PC-3 (cell line): ENCODE measurements around a stretch of chr22.

- RAMPAGE, long total RNA: no peak
These were observed 37.9 kb downstream of the RIBC2 start for GRCh38 chr22:45451513-45451712.

DNA sequence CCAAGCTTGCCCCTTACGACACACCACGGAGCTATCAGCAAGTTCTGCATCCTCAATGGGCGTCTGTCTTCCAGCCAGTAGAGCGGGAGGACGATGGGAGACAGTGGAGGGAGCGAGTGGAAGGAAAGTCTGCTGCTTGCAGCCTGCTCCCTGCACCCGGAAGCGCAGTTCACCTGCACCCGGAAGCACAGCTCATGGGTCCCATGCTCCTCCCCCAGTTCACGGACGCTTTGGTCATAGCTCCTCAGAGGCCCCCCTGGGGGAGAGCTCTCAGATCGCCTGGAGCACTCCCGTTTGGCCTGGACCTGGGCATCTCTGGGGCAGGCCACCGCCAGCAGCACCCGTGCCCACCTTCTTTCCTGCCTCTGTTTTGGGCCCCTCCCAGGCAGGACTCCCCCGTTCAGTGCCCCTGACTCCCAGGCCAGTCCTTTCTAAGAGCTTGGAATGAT, 51.4 kb downstream of the FBLN1 start:
- RAMPAGE, long total RNA: no peak

GRCh38 chr22:45602527-45602874, 69.1 kb upstream of the ATXN10 start:
- RAMPAGE, long total RNA: no peak

DNA sequence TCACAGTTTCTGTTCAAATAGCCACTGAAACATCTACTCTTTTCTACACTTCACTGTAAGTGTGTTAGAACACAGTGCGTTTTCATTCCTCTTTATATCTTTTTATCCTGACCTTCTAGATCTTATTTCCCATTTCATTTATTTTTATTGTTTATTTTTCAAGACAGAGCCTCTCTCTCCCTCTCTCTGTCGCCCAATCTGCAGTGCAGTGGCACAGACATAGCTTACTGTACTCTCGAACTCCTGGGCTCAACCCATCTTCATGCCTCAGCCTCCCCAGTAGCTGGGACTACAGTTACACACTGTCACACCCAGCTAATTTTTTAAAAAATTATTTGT, 119.0 kb downstream of the ATXN10 start:
- RAMPAGE, long total RNA: no peak

DNA sequence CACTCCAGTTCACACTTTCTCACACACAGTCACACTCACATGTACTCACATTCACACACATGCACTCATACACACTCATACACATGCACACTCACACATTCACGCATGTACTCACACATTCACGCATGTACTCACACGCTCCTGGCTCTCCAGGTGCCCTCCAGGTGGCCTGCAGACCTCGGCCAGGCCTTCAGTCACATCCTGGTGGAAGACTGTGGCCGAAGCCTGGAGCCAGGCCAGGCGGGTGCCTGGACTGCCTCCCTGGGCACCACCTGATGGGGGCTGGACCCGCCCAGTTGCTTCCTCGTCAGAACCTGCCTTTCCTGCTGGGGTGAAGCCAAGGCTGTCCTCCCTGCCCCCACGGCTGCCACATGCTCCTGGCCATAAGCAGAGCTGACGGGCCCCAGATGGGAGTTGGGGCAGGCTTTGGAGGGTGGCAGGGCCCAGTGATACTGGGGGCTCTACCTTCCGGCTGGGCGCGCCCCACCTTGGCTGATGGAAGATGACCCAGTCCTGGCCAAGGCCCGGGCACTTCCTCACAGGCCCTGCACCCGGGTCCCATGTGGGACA, 89.4 kb downstream of the WNT7B start:
- RAMPAGE, long total RNA: no peak

DNA sequence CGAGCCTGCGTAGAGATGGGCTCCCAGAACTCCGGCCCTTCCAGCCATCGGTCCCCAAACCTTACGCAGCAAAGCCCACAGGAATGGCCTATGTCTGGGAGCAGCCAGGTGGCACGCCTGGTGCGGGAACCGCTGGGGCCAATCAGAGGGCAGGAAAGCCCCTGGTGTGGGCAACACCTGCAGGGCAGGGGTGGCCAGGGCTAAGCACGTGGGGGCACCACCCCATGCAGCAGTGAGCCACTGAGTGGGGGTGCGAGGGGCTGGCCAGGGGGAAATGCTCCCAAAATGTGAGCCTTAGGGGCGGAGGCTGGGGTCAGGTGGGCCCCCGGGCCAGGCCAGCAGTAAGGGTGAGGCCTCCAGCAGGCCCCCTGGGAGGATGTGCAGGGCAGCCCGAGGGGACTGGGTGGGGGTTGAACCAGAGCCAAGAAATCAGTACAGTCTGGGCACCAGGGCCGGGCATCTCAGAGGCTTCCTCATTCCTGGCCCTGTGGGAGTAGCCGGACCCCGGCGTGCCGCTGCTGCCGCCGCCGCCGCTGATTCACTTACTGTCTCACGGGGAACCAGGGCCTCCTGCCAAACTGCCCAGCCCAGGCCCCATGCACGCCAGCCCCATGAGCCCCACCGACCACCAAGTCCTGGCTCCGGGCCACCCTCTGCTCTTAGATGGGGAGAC, 58.1 kb downstream of the WNT7B start:
- RAMPAGE, long total RNA: no peak

DNA sequence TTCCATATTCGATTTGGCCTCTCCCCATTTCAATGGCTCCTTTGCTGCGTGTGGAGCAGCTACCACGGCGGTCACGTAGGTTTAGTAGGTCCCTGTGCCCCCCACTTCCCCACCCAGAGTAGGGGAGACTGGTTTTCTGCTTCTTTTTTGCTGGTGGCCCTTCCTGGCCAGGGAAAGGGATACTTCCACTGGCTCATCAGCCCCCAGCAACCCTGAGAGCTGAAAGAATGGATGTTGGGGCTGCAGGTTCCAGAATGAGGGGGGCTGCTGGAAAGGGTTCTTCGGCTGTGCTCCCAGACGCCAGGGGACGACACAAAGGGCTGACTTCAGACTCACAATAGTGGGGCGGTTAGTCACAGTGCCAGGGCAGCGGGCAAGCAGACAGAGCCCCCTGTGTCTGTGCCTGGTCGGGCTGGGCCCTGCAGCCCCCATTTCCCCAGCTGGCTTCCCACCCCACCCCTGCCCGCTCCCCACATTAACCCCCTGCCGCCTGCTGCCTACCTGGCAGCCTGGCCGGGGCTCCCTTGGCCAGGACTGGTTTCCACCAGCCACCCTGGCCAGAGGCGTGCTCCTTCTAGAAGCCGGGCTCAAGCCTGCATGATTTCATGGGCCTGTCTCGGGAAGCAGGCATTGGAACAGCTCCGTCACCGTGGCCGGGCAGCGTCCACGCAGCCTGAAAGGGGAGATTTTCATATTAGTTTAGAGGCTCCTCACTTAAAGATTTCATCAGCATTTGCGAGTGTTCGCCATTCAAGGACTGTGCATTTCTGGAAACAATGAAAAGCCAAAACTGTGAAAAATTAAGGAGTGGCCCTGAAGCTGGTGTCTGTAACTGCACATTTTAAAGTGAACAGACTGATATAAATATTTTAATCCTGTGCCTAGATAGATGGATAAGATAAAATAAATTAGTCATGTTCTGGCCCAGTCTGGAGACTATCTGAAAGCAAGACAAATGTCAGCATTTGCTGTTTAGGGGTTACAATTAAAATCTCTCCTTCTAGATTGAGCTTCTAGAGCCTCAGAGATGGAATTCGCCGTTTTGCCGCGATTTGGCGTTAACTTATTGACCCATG, 79.2 kb upstream of the WNT7B start:
- RAMPAGE, long total RNA: no peak

DNA sequence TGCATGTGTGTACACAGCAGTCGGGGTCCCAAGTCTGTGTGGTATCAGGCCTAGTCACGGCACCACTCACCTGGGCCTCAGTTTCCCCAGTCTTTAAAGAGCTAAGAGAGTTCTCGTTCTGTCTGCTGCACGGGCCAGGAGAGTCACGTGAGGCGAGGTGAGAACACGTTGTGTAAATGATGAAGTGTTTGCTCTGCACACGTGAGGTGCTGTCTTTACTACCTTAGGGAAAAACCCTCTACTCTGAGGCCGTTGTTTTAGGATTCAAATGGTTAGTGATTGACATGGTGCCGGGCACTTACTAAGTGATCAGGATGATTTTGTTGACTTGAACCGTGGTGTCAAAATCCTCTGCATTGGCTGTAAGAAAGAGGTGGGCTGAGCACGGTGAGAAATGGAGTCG, 86.5 kb upstream of the PPARA start:
- RAMPAGE, long total RNA: no peak

- RAMPAGE, long total RNA: no peak
These were observed 85.9 kb upstream of the PPARA start for GRCh38 chr22:46064267-46064972.

DNA sequence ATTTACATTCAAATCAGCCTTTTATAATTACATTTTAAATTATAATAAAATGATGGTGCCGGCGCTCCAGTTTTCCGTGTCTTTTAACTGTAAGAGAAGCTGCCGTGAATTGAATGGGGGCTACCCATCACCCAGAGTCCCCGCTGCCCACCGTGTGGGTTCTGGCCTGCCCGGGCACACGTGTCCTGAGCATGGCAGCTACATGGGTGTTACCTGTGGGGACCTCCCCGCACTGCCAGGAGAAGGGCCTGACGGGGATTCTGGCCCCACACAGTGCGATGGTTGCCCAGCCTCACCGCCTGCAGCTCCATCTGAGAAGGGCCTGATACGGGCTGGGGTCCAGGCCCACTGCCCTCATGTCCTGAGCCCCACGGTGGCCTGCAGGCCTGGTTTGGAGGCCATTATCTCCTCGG, 72.2 kb upstream of the PPARA start:
- RAMPAGE, long total RNA: no peak

GRCh38 chr22:46088395-46089533, 61.6 kb upstream of the PPARA start:
- RAMPAGE, long total RNA: no peak

DNA sequence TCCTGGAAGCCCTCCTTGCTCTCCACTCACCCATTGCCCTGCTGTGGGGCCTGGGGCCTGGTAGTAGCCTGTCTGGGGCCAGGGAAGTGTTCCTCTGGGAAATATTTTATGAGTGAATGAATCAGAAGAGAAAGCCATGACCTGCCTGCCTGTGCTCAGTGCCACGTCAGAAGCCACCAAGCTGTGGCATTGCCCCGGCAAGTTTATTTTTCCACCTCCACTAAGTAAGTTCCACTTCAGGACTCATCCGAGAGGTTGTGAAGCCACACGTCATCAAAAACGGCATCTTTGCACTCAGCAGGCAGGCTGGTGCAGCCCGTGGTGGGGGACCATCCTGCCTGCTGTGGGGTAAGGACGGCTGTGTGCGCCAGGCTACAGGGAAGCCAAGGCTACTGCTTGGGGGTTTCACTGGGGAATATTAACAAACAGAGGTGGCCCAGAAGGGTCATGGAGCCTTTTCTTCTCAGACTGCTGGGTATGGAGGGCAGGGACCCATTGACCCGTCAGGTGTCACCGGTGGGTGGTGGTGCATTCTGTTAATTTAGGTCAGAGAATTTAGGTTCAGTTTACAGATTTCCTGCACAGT, 59.5 kb upstream of the PPARA start:
- RAMPAGE, long total RNA: no peak

- RAMPAGE, long total RNA: no peak
These were observed 30.3 kb upstream of the PPARA start for GRCh38 chr22:46119919-46120555.

DNA sequence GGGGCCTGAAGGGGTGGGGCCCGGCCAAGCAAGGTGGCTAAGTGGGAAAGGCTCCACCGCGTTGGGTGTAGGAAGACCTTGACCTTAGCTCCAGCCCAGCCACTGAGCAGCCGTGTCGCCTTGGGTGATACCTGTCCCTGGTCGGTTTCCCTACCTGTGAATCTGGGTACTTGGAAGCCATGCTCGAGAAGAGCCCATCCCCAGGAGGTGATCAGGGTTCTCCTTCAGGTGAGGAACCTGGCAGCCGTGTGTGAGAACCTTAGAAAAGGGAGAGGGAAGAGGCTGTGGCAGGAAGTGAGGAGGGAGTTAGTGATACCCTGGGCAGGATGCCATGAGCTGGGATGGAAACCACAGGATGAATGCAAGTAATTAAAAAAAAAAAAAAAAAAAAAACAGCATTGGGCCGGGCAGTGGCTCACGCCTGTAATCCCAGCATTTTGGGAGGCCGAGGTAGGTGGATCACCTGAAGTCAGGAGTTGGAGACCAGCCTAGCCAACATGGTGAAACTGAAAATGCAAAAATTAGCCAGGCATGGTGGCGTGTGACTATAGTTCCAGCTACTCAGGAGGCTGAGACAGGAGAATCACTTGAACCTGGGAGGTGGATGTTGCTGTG, 21.7 kb downstream of the PPARA start:
- RAMPAGE, long total RNA: no peak

- RAMPAGE, long total RNA: no peak
These were observed 43.5 kb downstream of the PPARA start for GRCh38 chr22:46193731-46194421.

DNA sequence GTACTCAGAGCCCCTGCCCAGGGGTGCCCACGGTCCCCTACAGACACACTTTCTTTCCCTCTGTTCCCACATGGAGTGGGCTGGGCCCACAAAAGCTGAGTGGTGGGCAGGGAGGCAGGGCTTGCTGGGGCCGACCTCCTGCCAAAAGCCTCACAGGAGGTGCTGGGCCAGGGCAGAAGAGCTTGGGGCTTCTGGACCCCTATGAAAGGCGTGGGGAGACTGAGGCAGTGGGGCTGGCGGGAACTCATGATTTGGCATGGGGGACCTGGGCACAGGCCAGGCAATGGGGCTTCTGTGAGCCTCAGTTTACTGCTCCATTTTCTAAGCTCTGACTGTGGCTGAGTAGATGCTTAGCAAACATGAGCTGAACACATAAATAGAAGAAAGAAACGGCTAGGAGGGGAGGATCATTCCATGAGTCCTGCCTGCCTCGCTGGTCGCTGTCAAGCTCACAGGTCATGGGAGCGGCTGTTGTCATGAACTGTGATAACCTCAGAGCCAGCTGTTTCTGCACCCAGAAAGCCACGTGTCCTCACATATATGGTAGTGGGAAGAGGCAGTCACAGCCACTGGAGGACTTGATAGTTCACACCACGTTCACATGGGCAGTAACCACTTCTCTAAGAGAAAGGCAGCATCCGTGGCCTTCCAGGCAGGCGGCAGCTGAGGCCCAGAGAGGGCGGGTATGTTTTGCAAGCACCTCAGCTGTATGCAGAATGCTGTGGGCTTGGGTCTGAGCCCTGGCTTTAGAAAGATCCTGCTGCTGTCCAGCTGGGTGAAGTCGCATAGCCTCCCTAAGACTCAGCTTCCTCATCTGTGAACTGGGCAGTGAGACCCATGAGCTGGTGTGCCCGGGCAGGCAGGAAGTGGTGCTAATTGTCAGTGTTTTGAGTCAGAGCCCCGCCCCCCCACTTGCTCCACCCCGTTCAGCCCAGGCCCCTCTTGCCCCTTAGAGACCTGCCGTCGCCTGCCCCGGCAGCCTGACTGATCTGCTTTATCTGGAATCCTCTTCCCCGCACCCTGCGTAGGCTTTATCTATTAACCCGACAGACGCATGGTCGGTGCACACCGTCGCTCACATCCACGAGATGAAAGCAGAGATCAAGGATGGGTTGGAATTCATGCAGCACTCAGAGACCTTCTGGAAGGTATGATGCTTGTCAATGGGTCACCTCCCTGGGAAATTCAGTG, 13.2 kb downstream of the TTC38 start:
- RAMPAGE, long total RNA: no peak

- RAMPAGE, long total RNA: no peak
These were observed 27.4 kb downstream of the TRMU start for GRCh38 chr22:46362958-46363256.

DNA sequence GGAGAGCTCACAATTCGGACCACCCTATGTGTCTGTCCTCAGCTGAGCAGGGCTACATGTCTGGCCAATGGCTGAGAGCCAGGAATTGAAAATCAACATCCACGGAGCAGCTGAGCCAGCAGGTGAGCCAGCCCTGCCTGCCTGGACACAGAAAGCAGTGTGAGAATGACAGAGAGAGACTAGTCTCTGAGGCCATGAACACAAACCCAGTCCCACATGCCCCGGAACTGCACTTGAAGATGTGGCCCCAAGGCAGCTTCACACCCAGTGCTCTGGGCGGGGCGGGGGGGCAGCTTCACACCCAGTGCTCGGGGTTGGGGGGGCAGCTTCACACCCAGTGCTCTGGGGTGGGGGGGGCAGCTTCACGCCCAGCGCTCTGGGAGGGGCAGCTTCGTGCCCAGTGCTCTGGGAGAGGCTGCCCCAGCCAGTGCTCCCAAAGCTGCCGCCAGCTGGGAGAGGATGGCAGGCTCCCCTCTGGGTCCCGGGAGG, 37.7 kb downstream of the TRMU start:
- RAMPAGE, long total RNA: no peak

- RAMPAGE, long total RNA: no peak
These were observed 39.6 kb downstream of the TRMU start for GRCh38 chr22:46375077-46375604.

DNA sequence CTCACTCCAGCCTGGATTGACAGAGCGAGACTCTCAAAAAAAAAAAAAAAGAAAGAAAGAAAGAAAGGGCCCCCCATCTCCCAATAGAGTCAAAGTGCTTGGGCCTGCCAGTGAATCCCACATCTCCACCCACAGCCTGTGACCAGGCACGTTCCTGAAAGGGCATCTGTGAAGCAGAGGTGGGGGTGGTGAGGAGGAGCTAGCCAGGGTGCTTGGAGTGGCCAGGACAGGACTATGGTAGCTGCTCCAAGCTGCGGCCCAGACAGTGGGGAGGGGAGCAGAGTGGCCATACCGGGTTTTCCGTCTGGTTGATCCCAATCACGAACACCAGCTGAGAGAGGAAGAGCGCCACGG, 41.2 kb downstream of the TRMU start:
- RAMPAGE, long total RNA: no peak